ENCODE results near the genes RPTOR and BAIAP2.

- RRBS: no CpG with 5 or more reads among the region's 35 CpGs
These were observed at the start of gene RPTOR for GRCh38 chr17:80544498-80545157. Gene RPTOR, plus strand, starts transcription at chr17:80544838.

- RRBS: no CpG with 5 or more reads among the region's 11 CpGs
These were observed 105.1 kb downstream of the RPTOR start for GRCh38 chr17:80649583-80650243.

- RRBS: no CpG with 5 or more reads among the region's 16 CpGs
These were observed 116.6 kb downstream of the RPTOR start for GRCh38 chr17:80661339-80661631.

GRCh38 chr17:80751439-80752092 lies 206.9 kb downstream of the RPTOR start:
- RRBS: no CpG with 5 or more reads among the region's 20 CpGs

DNA sequence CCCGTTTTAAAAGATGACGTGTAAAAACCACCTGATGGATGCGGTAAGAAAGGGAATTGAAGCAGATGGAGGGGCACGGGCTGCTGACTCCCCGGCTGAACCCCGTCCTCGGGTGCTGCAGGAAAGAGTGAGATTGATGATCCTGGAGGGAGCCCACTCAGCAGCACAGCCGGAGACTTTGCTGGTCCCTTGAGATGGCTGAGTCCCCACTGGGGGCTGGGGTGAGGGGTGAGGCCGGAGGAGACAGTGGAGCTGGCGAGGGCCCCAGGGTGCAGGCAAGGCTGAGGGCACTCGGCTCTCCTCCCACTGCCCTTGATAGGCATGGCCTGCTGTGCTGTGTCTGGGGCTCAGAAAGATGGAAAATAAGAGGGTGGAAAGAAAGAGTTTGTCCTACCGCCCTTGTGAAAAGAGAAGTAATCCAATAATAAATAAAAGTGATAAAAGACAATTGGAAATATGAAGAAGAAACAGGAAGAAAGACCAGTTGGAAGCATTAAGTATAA lies 217.6 kb downstream of the RPTOR start:
- RRBS: 4% methylated on average over 5 of the region's 12 CpGs

GRCh38 chr17:80773497-80773970 lies 218.1 kb upstream of the CHMP6 start:
- RRBS: no CpG with 5 or more reads among the region's 13 CpGs

DNA sequence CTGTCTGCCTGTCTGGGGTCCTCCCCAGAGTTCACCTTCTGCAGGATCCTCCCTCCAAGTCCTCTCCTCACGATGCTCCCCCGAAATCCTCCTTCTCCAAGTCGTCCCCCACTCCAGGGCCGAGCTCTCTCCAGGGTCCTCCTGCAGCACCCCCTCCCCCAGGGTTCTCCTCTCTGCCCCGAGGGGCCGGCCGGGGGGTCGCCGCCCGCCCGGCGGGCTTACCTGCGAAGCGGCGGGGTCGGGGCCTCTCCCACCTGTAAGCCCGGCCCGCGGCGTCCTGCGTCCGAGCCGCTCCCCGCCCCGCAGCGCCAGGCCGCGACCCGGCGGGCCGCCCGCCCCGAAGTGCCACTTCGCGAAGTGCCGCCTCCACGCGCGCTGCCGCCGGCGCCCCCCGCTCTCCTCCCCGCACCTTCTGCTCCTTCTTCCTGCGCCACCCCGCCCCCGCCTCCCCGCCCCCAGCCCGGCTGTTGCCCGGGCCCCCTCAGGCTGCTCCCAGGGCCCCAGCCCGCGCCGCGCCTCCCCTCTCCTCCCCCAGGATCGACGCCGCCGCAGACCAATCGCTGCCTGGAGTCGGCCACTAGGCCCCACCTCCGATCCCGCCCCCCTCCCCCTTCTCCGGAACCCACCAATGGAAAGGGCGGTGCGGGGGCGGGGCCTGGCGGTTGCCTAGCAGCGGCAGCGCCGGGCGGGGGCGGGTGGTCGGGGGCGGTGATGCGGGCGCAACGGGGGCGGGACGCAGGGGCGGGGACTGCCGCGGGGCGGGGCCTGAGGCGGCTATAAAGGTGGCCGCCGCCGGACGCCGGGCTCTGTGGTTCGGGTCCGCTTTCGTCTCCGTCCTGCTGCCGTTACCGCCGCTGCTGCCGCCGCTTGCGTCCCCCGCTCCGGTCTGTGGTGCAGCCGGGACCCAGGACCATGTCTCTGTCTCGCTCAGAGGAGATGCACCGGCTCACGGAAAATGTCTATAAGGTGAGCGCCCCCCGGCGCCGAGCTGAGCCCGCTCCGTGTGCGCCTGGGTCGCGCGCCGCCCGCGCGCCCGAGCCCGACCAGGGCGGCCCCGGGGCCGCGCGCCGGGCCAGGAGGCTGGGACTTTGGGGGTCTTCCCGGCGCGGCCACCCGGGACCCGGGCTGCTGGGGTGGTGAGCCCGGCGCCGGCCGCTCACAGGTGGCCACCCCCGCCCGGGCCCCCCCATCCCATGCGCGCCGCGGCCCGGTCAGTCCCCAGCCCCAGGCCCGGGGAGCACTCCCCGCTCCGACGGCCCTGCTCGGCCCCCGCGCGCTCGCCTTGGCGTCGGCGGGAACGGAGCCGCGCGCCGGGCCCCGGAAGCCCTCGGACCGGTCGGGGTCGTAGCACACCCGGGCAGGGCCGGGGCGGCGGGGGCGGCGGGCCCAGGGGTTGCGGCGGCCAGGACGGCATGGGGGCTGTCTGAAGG lies at the start of gene BAIAP2:
Gene BAIAP2 (plus strand): TSS at position 809 of the 1,430 bp plus-strand sequence.
- RRBS: 10% methylated on average over 83 of the region's 174 CpGs

DNA sequence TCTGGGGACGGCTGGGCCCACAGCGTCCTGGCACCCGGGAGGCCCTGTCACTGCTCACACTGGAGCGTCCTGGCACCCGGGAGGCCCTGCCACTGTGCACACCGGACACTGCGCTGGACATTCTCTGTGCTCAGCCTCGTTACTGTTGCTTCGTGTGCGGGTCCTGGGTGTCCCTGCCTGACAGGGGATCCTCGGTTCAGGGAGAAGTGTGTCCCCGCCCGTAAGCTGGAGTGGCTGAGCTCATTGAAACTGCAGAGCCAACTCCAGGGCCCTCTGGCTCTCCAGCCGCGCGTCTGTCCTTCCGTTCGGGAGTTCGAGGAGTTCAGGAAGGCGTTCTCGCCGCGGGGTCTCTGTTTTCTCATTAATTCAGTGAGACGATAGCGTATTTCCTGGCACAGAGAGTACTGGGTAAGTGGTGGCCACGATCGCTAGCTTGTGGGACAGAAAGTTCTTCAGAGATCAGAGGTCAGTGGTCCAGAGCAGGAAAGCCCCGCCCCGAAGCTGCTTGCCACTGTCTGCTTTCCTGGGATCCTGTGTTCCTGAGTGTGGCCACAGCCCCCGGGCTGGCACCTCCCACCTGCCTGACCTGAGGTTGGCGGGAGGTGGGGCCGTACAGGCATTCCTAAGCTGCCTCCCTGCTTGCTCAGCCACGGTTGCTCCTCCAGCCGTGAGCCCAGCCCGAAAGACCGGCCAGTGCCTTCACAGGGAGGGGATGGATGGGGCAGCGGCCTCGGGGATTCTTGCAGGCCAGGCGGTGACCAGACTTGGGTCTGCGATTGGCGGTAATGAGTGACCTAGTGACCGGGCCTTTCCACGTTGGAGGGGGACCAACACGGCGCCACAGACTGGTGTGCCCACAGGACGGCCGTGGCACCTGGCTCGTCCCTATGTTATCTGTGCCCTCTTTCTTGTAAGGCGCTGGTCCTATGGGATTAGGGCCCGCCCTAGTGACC lies 8.9 kb downstream of the BAIAP2 start:
- RRBS: 71% methylated on average over 2 of the region's 50 CpGs

- RRBS: 93% methylated on average over 2 of the region's 31 CpGs
These were observed 30.1 kb downstream of the BAIAP2 start for GRCh38 chr17:81064662-81065888.

DNA sequence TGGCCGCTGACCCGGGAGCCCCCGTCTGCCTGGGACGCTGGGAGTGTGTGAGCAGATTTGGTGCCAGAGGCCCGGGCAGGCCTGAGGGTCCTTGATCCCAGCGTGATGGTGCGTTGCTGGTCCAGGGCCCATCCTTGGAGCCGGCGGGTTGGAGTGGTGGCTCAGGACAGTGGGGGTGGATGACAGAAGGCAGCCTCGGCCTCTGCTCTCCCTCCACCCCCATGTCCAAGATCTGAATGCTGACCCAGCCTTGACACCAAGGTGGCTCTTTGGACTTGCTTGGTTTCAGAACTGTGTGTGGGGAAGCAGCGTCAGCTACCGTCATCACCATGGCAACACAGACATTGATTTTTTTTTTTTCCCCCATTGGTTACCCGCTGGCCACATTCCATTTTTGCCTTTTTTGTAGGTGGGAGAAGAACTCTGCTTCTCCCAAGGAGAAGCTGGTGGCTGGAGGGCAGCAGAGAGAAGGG lies 35.8 kb downstream of the BAIAP2 start:
- RRBS: 59% methylated on average over 7 of the region's 13 CpGs

DNA sequence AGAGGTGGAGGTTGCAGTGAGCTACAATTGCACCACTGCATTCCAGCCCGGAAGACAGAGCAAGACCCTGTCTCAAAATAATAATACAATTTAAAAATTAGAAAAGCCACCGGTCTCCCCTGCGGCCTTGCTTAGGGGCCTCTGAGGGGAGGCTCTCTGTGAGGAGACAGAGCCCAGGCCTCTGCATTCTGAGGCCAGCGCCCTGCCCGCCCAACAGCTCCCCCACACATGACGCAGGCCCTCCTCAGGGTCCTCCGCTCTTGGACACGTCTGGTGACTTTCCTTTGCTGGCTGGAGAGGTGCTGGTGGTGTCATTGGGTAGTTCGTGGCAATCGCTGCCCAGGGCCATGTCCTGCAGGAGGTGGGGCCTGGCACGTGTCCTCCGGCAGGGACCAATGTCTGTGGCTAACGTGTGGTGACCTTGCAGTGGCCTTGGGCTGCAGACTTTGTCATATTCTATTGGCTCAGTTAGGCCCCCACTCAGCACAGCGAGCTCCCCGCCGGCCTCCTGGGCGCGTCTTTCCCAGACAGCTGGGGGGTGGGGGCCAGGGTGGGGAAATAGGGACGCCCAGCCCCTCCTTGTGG lies 52.2 kb upstream of the PVALEF start:
- RRBS: 93% methylated on average over 1 of the region's 19 CpGs

DNA sequence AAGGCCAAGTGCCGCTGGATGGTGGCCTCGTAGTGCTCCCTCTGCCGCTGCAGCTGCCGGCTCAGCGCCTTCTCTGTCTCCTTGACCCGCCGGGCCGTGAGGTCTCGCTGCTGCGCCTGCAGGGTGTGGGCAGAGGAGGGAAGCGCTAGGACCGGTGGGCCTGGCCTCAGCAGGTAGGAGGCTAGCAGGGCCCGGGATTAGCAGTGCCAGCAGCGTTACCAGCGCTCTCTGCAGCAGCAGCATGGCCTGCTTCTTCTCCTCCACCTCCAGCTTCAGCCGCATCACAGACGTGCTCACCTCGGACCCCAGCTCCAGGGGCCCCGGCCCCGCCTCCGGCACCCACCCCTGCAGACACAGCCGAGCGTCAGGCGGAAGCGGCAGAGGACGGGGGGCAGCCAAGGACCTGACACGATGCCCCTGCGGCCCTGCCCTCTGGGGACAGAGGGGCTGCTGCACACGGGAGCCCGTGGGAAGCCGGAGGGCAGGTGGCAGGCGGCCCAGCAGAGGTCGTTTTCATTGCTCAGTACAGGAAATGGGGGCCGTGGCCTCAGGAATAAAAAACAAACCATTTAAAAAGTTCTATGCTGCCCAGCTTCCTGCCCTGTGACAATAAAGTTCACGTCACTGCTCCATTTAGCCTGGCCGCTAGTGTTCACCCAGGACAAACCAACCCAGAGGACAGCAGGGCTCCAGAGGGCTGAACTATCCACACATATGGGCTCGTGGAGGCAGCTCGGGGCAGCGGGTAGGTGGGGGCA lies 25.9 kb downstream of the CEP131 start:
- RRBS: 93% methylated on average over 10 of the region's 39 CpGs

DNA sequence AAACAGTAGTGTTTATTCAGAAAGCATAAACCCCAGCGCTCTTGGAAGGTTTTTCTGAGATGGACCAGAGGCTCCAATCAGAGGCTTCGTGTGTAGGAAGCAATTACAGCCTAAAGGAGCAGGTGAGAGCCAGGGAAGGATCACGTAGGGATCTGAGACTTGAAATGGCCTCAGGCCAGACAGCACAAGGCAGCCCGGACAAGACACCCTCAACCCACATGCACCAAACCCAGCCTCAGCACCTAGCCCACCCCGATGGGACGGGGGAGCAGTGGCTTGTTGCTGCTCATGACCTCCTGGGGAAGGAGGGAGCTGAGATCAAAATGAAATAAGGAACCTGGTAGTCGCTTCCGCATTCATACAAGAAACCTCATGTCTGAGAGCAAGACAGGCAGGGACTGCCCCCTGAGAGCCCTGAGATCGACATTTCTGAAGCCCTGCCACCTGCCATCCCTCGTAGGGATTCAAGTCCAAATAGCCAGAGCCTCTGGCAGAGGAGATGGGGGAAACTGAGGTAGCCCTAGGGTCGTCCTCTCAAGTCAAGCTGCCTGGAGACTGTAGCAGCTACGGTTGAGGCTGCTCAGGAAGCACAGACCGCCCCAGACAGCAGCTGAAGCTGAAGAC lies 5.6 kb upstream of the CEP131 start:
- RRBS: no CpG with 5 or more reads among the region's 13 CpGs

DNA sequence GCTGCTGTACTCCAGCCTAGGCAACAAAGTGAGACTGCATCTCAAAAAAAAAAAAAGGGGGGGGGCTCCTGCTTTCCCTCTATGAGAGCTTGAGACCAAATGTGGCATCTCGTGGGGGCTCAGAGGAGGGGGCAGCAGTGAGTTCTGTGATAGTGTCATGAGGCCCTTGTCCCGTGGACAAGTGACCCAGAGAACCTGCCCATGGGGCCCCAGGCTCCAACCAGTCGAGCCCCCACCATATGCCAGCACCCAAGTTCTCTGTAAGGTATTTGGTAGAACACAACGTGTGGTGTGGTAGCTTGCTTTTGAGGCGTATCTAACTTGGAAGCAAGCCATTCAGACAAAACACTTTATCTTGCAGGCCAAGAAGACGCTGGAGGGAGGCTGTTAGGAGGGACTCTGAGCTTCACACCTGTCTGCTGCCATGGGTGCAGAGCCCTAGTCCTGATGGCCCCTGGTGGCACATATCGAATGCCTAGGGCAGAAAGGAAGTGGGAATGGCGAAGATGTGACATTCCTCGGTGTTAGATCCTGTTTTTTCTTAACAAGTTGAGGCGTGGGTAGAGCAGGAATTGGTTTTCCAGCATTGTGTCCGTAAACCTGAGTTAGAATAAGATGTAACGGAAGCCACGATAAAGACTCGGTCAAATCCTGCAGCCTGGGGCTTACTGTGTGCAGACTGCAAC lies 1.7 kb downstream of the NDUFAF8 start:
- RRBS: no CpG with 5 or more reads among the region's 14 CpGs

DNA sequence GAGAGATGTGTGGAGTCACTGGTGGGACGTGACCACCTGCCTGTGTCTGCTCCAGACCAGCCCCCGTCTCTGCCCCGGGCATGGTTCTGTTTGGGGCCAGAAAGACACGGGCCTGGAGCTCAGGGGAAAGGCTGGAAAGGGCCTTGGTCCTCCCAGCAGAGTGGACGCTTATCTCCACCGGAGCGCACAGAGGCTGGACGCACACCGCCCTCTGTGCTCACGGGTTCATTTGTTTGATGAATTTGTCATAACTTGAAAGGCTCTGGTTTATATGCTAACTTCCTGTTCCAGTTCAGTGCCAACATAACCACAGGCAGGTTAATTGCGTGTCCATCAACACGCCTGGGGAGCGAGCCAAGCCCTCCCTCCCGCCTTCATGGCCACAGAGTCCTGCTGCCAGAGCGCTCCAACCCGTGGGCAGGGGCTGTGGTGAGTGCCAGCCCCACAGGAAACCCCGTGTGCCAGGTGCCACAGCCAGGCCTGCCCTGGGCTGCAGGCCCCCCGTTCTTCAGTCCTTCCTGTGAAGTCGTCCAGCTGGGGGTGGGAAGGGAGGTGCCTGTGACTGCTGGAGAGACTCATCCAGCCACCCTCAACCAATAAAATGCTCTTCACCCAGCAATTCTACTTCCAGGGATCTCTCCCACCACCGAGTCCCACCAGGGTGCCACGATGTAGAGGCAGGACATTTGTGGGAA lies 29.5 kb upstream of the BAHCC1 start:
- RRBS: 0% methylated on average over 2 of the region's 21 CpGs

DNA sequence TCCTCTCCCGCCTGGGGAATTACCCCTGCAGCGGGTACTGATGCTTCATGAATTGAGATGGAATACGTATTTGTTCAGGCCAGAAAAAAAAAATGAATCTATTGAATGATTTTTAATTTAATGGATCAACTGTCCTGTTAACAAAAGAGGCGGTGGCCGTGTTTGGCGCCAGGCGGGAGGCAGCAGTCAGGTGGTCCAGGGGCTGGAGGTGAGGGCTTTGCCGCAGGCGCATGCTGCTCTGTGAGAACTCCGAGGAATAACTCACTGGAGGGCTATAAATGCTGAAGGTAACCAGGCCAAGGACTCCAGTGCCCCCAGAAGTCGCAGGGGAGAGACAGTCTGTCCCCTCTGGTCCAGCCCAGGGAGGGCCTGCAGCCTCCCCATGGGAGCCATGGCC lies 7.2 kb upstream of the BAHCC1 start:
- RRBS: no CpG with 5 or more reads among the region's 11 CpGs

DNA sequence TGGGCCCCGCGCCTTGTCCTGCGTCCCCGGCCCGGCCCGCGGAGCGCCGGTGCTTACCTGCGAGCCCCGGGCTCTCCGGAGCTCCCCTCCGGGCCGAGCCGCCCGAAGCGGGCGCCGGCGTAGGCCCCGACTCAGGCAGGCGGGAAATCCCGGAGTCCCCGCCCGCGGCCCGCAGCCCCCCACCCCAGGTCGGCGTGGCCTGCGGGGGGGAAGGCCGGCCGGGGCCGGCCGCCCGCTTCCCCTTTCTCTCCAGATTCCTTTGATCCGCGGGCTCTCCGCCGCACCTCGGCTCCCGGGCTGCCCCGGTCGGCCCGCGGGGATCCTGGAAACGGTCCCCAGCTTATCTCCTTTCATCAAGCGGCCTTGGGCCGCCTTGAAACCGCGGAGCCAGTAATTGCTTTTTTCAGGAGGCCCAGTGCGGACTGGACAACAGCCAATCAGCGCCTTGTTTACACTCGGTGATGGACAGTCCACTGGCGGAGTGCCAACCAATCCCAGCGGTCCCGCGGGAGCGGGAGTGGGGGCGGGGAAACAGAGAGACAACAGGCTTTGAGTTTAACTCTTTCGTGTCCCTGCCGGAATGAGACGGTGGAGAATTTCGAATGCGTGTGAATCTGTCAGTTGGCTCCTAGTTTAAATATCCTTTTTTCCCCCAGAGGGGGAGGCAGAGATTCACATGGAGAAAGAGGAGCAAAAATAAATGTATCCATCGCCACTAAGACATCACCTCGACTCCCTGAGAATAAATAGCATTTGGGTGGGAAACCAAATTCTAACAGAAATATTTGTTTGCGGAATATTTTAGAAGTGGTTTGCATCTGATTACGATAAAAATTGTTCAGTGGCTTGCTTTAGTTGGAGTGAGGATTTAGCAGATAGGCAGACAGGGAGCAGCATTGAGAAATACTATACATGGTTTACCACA lies 1.3 kb upstream of the BAHCC1 start:
- RRBS: 1% methylated on average over 11 of the region's 68 CpGs

GRCh38 chr17:81453746-81454157 lies 58.5 kb downstream of the BAHCC1 start:
- RRBS: no CpG with 5 or more reads among the region's 7 CpGs

DNA sequence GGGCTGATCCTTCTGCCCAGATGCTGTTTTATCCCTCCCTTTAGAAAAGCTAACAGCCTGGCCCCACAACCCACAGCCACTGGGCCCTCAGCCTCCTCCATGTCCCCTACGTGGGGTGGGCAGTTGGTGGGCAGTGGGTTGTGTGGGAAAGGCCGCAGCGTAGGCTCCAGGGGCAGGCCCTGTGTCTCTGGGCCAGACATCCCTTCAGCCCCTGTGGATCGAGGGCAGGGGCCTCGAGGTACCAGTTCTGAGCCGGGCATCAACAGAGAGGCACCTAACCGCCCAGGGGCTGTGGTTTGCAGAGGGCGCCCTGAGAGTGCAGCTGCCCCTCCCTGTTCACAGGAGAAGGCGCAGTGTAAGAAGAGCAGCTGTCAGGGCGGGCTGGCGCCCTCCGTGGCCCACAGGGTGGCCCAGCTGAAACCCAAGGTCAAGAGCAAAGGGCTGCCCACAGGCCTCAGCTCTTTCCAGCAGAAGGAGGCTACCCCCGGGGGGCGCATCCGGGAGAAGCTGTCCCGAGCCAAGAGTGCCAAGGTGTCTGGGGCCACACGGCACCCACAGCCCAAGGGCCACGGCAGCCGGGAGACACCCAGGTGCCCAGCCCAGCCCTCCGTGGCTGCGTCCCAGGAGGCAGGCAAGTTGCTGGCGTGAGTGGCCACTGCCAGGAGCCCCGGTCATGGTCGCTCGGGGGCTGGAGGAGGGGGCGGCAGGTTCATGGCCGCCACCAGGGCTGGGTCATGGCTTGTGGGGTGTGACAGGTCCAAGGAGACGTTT lies 56.5 kb downstream of the ACTG1 start:
- RRBS: 91% methylated on average over 5 of the region's 28 CpGs

- RRBS: no CpG with 5 or more reads among the region's 6 CpGs
These were observed 17.6 kb downstream of the ACTG1 start for GRCh38 chr17:81494844-81495549.

Measured in Jurkat, Clone E6-1 (cell line).